AG09309 (cell line): ENCODE results near the genes KLK1, KLK8, KLK9, SIGLEC10 and SIGLEC5.

GRCh38 chr19:50724968-50726155 is 2.2 kb downstream of the CLEC11A start:
- RRBS, result 15% methylated on average over 10 of the region's 90 CpGs

DNA sequence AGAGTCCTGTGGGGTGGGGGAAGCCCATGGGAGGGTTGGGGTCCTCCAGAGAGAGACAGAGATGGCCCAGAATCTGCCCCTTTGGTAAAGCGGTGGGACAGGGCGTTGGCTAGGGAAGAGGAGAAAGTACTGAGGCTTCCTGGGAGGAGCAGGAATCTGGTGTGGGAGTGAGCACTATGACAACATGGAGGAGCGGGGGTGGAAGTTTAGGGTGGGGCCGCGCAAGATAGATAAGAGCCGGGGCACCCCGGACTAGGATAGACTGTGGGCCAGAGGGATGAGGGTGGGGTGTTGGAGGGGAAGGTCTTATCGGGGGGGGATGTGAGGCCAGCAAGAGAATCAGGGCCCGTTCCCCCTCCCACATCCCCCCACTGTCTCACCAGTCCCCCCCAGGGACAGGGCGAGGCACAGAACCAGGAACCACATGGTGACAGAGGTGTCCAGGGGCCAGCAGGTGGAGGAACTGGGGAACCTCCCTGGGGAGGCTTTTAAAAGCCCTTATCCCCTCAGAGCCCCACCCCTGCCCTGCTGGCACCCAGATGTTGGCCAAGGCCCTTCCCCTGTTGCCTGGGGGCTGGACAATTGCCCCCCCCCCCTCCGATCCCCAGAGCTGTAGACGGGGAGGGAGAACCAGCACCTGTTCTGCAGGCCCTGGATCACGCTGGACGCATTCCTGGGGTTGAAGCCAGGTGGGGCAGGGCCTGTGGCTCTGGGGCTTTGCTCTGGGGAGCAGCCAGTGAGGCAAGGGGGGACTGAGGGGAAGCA is at the start of gene KLK1:
TSS of gene KLK1 (minus strand) at position 465 of the 765 bp plus-strand sequence.
- RRBS, result no CpG with 5 or more reads among the region's 14 CpGs

DNA sequence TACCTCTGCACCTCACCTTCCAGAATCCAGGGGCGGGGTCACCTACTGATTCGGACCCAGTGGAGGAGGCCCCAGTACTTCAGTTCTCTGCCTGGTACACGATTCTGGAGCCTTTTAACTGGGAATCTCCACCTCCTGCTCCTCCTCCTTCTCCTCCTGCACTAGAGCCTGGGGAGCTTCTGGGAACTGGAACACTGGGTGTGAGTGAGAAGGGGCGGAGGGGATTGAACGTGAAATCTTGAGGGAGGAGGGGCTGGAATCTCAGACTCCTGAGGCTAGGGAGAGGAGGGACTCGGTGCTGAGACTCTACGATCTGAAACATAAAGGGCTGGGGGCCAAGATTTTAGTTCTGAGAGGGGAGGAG is at the start of gene KLK8:
TSS of gene KLK8 (minus strand) at position 89 of the 364 bp plus-strand sequence.
- RRBS, result no CpG with 5 or more reads among the region's 7 CpGs

- RRBS, result no CpG with 5 or more reads among the region's 7 CpGs
Observed at GRCh38 chr19:51009427-51009793, at the start of gene KLK9. Gene KLK9, minus strand, starts transcription at chr19:51009592.

GRCh38 chr19:51131787-51132772 is 7.4 kb downstream of the SIGLEC9 start:
- RRBS, result no CpG with 5 or more reads among the region's 24 CpGs

- RRBS, result 18% methylated on average over 1 of the region's 12 CpGs
Observed at GRCh38 chr19:51293630-51294137, 17.8 kb upstream of the IGLON5 start.

DNA sequence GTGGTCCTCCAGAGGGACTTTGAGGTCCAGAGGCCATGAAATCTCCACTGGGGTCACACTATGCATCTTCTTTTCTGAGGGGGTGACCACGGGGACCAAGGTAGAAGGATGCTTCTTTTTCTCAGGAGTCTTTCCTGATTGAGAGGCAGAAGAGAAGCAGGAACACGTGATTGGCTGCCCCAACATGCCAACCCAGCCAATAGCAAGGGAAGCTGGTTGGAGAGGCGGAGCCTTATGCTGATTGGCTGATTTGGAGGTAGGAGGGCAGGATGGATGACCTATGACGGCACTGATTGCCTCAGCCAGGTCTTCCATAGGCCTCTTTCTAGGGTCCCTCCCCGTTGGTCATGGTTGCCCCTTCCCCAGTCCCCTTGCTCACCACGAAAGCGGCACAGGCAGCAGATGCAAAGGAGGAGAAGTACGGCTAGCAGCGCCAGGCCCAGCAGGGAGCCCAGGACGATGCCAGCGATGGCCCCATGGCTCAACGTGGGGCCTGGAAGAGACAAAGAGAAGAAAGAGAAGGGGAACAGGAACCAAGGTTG is 8.1 kb downstream of the VSIG10L start:
- RRBS, result no CpG with 5 or more reads among the region's 12 CpGs

- RRBS, result 2% methylated on average over 22 of the region's 43 CpGs
Observed at GRCh38 chr19:51338646-51339488, 3.1 kb downstream of the VSIG10L start.

GRCh38 chr19:51339489-51340700 is 2.0 kb downstream of the VSIG10L start:
- RRBS, result 8% methylated on average over 49 of the region's 116 CpGs

- RRBS, result no CpG with 5 or more reads among the region's 10 CpGs
Observed at GRCh38 chr19:51366012-51366216, 274 bp downstream of the ETFB start.

DNA sequence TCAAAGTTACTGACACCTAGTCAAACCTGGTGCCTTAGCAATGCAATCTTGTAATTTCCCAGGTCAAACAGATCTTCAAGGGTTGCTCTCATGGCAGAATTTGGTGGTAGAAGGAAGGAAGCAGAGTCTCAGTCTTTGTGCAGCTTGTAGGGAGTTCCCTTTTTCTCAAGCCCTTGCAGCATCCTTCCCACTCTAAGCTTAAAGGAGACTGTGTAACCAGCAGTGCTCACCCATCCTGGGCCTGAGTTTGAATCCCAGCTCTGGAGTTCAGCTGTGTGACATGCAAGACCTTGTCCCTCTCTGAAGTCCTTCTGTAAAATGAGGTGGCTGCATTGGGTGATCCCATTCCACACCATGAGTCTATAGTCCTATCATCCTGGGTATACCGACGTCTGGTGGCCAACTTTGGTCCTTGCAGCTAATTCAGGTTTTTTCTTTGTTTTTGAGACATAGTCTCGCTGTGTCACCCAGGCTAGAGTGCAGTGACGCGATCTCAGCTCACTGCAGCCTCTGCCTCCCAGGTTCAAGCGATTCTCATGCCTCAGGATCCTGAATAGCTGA is 9.8 kb downstream of the SIGLEC10 start:
- RRBS, result no CpG with 5 or more reads among the region's 6 CpGs

GRCh38 chr19:51417029-51418171 is at the start of gene SIGLEC10:
Gene SIGLEC10, minus strand, starts transcription at chr19:51417642.
- RRBS, result no CpG with 5 or more reads among the region's 25 CpGs

- RRBS, result no CpG with 5 or more reads among the region's 5 CpGs
Observed at GRCh38 chr19:51474516-51475334, 16.5 kb upstream of the SIGLEC8 start.

DNA sequence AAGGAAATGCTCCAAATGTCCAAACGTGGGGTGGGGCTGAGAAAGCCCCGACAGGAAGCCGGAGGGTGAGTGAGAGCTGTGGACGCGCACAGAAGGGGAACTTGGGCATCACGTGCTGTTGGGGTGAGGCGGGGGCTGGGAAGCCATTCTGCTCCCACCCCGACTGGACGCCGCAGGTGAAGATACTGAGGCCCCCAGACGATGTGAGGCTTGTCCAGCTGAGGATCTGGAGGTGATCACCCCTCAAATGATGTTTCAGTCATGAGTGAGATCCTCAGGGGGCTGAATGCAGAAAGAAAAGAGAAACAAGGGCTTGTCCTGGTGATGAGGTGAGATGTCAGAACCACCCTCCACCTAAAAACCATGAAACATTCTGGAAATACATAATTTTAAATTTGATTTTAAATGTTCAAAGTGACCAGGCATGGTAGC is at the start of gene SIGLEC5:
TSS of gene SIGLEC5 (minus strand) at position 17 of the 432 bp plus-strand sequence.
- RRBS, result no CpG with 5 or more reads among the region's 11 CpGs

GRCh38 chr19:51702881-51703566 is 9.9 kb downstream of the SPACA6 start:
- RRBS, result 70% methylated on average over 15 of the region's 42 CpGs

- RRBS, result no CpG with 5 or more reads among the region's 6 CpGs
Observed at GRCh38 chr19:51764332-51764807, 3.4 kb downstream of the FPR2 start.

DNA sequence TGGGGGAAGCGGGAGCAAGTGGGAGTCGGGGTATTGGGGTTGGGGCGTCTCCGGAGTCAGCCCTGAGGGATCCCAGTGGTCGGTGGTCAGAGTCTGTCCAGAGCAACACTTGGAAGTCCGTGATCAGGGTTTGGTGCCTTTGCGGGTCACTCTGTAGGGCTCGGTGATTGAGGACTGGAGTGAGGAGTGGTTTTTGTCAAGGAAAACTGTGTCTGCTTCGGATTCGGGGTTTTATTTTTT is 270 bp downstream of the ZNF613 start:
- RRBS, result no CpG with 5 or more reads among the region's 10 CpGs

- RRBS, result no CpG with 5 or more reads among the region's 8 CpGs
Observed at GRCh38 chr19:51944164-51945026, 17.1 kb downstream of the ZNF613 start.

DNA sequence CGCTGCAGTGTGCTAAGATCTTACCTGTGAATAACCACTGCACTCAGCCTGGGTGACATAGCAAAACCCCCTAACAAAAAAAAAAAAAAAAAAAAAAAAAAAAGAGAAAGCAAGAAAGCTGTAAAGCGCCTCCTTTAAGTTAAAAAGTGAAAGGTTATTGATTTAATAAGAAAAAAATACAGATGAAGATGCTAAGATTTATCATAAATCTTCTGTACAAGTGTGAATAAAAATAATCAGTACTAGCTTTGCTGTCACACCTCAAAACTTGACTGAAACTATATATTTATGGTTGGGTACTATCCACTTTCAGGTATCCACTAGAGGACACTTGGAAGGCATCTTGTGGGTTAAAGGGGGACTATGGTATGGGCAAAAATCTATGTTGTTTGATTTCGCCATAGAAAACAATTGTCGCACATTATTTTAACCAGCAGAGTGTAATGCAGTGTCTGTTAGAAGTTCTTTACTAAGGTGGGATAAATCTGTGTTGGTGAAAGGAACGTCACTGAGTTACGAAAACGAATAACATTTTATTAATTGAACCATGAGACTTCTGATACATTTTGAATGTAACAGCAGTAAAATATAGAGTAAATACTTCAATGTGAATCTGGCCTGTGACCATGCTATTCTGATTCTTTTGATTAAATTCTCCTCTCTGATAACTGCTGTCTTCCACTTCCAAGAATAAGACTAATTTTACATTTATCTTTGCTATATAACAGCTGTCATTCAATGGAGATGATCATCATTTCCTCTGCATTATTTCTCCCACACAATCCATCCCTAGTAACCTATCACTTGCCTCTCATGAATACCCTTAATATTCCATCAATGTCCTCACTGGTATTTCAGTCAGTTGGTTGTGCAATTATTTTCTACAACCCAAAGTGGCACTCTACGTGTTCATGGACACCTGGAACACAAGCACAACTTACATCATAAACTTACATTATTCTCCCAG is 16.3 kb upstream of the ZNF841 start:
- RRBS, result no CpG with 5 or more reads among the region's 8 CpGs

DNA sequence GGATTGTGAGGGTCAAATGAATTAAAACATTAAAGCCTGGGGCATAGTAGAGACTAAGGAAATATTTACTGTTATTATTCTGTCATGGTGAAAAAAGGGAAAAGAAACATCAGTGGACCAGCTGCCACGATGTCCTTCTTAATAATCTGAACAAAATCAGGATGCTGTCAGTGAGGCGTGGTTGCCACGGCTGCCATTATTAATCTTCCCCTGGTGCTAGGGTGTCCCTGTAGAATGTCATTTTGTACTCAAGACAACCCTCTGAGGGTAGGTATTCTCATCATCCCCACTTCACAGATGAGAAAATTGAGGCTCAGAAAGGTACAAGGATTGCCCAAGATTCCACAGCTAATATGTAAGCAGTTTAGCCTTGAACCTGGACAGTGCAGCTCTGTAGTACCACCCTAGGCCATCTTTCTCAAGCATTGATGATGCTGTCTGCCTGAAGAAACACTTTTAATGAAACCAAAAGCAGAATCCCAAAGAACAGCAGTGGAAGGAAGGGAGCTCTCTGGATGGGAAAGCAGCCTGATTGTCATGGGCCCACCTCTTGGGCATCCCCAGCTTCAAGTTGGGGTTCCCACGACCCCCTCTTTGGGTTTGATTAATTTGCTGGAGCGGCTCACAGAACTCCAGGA is 8.1 kb downstream of the PPP2R1A start:
- RRBS, result no CpG with 5 or more reads among the region's 5 CpGs